Temporal lobe (tissue), 2 donors: ENCODE results near the genes PRR11 and SMG8.

- RAMPAGE, long total RNA: no peak
Observed at GRCh38 chr17:58525160-58526059, 11.0 kb upstream of the MTMR4 start.

DNA sequence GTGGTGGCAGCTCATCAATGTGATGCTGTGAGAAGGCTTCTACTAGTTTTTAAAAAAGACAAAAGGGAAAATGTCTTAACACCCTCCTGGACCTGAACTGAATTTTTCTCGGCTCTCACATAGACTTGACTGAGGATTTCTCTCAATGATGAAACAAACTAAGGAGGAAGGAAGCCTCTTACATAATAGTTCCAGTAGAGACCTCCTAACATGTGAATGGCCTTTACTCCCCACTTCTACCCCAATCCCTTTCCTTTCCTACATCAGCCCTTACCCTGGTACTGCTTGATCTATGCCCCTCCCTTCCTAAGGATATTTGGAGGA is 25.1 kb upstream of the SEPTIN4 start:
- RAMPAGE, long total RNA: no peak

GRCh38 chr17:58632400-58633135 is 59.3 kb downstream of the IGBP1C start:
- RAMPAGE, long total RNA: no peak

DNA sequence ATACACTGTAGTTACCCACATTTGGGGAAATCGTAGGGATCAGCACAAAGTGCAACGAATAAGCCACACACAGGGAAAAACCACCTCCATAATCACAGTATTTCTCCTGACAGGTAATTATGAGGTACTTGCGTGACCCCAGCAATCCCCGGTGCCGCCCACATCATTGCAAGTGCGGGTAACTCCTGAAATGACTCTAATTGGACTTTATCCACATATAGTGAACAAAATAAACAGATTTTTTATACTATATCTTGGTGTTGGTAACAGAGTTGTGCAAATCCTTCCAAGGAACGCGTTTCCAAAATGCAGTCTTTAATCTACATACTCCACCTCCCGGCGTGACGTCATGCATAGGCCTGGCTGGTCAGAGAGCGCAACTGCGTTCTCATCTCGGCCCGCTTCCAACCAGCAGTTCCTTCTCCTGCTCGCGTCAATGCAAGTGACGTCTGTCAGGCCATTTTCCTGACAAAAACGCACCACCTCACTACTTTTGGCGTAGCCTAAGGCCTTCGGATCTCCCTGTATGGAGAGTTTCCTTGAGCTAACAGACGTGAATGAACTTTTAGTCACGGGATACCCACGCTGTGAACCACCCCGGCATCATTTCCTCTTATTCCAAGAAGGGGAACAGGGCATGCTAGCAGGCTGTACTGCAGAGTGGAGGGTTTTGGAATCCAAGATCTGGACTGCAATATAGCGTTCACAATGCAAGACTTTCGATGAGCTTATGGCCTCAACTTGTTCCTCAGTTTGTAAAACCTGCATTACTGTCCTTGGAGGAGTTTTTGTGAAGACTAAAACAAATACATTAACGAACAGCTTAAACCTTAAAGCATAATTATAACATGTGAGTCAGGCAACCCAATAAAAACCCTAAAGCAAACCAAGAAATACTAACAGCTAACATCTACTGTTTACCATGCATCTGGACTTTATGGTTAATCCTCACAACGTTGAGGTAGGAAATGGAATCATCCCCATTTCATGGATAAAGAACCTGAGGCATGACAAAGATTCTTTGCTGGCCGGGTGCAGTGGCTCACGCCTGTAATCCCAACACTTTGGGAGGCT is 24.9 kb downstream of the IGBP1C start:
- RAMPAGE, long total RNA: no peak

DNA sequence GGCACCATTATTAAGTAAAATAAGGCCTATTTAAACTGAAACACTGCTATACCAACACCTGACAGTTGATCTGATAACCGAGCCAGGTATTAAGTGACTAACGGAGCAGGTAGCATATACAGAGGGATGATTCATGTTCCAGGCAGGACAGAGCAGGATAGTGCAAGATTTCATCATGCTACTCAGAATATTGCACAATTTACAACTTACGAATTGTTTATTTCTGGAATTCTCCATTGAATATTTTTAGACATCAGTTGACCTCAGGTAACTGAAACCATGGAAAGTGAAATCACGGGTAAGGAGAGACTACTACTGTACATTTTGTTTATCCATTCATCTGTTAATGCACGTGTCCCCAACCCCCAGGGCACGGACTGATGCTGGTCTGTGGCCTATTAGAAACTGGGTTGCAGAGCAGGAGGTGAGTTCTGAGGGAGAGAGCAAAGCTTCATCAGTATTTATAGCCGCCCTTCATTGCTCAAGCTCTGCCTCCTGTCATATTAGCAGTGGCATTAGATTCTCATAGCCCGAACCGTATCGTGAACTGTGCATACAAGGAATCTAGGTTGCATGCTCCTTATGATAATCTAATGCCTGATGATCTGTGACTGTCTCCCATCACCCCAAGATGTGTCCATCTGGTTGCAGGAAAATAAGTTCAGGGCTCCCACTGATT is 14.4 kb upstream of the PPM1E start:
- RAMPAGE, long total RNA: no peak

DNA sequence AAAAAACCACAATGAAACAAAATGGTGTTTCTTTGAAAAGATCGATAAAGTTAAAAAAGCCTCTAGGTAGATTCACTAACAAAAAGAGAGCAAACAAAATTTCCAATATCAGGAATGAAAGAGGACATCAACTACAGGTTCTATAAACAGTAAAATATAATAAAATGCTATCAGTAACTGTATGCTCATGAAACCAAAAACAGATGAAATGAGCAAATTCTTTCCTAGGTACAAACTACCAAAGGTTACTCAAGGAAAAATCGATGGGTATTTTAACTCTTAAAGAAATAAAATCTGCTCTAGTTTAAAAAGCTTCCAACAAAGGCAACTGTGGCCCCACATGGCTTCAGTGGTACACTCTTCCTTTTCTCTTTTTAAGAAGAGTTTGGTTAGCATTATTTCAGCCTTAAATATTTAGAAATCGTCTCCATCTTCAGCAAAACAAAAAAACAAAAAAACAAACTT is 102.2 kb downstream of the TRIM37 start:
- RAMPAGE, long total RNA: no peak

GRCh38 chr17:59105742-59106200 is 909 bp downstream of the TRIM37 start:
- RAMPAGE, long total RNA: no peak

GRCh38 chr17:59155028-59156082 is at the start of gene PRR11:
Gene PRR11 (plus strand): TSS chr17:59155746.
- RAMPAGE, long total RNA: start-site peak on the minus strand at chr17:59155170-59155208, 2,467 and 685 reads in 2 replicates; start-site peak on the plus strand at chr17:59155499-59155774, 22 and 23 reads in 2 replicates

- RAMPAGE, long total RNA: no peak
Observed at GRCh38 chr17:59209892-59210737, at the start of gene SMG8. Gene SMG8 (plus strand): TSS chr17:59210035.

DNA sequence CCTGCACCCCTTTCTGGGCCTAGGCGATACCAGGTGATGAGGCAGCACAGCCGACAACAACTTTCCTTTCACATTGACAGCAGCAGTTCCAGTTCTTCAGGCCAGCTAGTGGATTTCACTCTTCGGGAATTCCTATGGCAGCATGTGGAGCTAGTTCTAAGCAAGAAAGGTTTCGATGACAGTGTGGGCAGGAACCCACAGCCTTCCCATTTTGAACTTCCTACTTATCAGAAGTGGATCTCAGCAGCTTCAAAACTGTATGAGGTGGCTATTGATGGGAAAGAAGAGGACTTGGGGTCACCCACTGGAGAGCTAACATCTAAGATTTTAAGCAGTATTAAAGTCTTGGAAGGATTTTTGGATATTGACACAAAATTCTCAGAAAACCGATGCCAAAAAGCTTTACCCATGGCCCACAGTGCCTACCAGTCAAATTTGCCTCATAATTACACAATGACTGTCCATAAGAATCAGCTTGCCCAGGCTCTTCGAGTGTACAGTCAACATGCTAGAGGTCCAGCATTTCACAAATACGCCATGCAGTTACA is 1.4 kb downstream of the SMG8 start:
- RAMPAGE, long total RNA: no peak

DNA sequence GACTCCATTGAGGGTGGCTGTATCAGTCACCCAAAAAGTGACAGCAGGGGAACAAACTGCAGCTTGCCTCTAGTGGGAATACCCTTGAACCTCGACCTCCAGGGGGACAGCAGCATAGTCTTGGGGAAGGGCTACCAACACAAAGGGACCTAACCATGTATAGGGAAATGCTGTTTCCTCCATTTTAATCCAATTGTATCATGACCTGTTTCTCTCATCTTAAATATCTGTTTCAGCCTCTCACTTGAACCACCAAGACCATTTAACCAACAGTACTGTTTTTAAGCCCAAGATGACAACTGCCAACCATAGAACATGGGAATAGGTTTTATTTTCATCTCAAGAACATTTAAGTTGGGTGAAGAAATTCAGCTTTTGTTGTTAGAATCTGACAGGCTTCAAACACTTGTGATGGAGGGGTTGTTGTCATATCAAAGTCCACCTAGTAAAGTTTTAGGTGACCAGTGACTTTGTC is 10.2 kb downstream of the PTRH2 start:
- RAMPAGE, long total RNA: no peak

DNA sequence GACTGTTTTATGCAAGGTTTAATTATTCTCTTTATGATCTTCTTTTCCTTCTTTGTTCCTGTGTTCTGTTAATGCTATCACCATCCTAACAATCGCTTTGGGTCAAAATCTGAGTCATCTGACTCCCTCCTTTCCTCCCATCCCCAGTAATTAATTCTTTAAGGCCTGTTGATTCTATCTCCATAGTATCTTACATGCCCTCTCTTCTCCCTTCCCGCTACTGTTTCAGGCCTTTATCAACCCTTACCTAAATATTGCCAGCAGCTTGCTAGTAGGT is 76.0 kb downstream of the VMP1 start:
- RAMPAGE, long total RNA: no peak

DNA sequence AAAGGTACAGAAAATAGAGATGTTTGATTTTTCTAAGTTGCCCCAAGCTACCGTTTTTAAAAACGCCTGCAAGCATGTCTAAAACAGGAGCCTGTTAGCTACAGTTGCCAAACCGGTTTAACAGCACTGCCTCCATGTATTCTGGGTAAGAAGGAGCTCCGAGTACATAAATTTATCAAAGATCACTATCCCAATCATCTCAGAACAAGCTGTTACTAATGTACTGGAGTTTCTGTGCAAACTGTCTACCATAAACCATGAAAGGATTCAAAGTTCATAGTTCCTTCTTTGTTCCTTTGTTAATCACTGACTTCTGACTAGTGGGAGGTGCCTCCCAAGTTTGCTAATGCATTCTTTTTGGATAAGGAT is 55.4 kb downstream of the TUBD1 start:
- RAMPAGE, long total RNA: no peak

DNA sequence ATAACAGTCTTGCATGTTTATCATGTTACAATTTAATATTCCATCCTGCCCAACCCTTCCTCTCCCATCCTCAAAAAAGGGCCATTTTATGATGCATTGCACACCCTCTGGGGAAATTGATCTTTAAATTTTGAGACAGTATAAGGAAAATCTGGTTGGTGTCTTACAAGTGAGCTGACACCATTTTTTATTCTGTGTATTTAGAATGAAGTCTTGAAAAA is 52.5 kb downstream of the TUBD1 start:
- RAMPAGE, long total RNA: no peak

DNA sequence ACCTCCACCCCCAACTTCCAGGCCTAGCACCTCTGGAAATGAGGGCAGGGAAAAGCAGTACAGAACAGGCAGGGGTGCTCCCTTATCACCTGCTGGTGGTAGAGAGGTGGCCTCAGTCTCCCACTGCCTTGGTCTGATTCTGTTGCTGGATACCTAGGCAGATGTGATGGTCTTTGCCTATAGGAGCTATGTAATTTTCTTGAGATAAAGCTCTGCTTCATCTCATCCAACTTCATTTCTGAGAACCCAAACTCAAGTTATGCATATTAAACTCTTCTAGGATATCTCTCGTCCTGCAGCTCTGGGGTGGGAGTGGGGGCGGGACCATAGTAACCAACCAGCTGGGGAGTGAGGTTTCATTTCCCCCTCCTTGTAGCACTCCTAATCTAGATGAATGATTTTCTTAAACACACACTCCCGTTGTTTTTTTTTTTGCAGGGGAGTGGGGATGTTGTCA is 10.3 kb upstream of the HEATR6 start:
- RAMPAGE, long total RNA: no peak

DNA sequence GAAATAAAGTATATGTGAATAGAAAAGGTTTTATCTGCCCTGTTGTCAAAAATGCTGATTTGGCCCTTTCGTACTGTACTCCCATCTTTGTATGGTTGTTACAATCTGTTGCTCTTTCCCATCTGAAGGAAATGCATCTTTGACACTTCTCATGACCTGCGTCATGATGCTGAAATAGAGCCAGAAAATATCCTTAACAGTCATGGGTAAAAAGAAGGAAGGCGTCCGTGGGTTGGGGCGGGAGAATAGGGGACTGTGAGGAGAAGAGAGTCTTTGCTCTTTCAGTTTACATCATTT is 327.7 kb downstream of the BCAS3 start:
- RAMPAGE, long total RNA: no peak

DNA sequence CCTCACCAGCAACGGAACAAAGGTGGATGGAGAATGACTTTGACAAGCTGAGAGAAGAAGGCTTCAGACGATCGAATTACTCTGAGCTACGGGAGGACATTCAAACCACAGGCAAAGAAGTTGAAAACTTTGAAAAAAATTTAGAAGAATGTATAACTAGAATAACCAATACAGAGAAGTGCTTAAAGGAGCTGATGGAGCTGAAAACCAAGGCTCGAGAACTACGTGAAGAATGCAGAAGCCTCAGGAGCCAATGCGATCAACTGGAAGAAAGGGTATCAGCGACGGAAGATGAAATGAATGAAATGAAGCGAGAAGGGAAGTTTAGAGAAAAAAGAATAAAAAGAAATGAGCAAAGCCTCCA is 288.5 kb upstream of the TBX2 start:
- RAMPAGE, long total RNA: no peak

- RAMPAGE, long total RNA: no peak
Observed at GRCh38 chr17:61127649-61128266, 271.9 kb upstream of the TBX2 start.

- RAMPAGE, long total RNA: no peak
Observed at GRCh38 chr17:61397411-61397863, 2.2 kb upstream of the TBX2 start.

GRCh38 chr17:61398871-61399709 is 553 bp upstream of the TBX2 start:
- RAMPAGE, long total RNA: no peak